Aorta (tissue), 1 donor: ENCODE results near the genes HOXD10 and MTX2.

DNA sequence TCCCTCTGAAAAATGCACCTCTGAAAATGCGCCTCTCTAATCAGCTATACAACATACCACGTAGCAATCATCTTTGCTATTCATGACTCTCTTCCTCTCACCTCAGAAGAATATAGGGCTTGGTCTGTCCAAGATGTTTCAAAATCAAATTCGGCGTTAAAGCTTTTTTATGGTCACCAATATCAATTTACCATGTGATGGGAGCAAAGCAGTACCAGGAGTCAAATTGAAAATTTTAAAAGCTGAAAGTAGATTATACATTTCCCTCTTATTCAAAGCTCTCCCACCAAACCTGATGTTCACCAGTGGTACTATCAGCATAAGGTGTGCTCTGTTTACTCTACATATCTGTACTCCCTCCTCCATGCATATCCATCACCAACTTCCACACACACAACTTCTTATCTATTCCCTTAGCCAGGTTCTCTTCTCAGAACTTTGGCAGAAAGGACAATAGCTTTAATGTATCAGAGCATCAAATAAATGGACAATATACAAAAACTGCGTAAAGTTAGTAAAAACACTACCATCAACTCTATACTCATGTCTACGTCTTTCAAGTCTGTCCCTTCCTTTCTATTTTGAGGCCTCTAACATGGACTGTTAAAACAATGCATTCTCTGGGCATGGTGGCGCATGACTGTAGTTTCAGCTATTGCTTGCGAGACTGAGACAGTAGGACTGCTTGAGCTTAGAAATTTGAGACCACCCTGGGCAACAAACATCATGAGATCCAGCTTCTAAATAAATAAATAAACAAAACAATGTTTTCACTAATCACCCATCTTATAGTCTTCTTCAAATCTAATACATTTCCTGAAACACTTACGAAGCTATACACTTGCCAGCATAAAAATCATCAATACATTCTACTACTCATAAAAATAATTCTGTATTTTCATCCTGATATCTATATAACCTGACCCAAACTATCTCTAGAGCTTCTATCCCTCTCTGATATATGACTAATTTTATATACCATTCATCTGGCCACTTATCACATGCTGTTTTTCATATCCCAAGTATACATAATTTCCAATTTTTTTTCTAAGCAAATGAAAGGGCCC lies 39.6 kb downstream of the OLA1 start:
- PRO-cap: no peak

- PRO-cap: no peak
These were observed 25.4 kb downstream of the OLA1 start for GRCh38 chr2:174222799-174223396.

- PRO-cap: no peak
These were observed 39.2 kb downstream of the WIPF1 start for GRCh38 chr2:174558405-174558731.

DNA sequence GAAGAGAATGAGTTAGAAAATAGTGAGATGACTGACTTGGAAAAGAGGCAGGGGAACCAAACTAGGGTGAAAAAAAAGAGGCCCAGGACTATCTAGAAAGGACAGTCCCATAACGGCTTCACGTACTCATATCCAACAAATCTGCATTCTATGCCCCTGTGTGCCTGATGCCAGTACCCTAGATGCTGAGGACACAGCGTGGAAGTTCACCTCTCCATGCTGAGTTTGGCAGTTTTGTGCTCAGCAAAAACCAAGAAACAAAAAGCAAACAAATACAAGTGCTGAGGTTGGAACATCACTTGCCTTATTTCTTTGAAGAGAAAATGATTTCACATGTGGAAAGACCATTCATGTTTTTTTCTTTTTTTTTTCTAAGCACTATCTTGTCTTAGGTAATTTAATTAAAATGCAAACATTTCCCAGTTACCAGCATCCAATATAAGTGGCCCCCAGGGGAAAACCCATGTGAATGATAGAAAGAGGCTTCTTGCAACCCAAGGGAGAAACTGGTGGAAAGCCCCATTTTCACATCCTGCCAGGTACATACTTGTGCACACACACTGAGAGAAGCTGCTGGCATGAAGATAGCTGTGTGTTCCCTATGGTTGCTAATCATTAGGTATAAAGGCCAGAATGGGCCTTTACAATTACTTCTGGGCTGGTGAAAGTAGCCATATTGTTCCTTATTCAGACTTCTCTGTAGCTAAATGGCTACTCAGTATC lies 10.7 kb upstream of the WIPF1 start:
- PRO-cap: no peak

DNA sequence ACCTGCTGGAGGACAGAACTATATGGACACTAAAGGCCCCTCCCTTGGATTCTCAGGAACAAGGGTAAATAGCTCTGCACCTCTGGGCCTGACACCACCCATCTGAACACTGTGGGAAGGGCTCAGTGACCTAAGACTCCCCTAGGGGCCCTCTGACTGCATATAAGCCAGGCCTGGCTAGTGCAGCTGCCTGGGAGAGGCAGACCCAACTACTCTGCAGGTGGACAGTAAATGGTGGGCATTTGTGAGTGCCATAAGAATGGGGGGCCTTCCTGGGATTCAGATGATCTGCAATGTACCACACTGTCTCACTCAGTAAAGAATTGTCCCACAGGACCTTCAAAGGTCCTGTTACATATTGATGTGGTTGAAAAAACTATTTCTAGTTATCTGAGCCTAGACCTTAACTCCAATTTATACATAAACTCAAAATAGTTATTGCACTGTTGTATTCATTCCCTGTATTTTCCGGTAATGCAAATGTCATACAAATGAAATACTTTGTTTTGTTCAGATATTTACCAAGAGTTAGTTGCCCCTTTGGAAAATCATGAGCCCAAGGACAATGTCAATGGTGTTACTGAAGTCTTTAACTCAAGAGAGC lies 11.4 kb upstream of the WIPF1 start:
- PRO-cap: no peak

- PRO-cap: no peak
These were observed 16.7 kb upstream of the WIPF1 start for GRCh38 chr2:174614051-174614922.

DNA sequence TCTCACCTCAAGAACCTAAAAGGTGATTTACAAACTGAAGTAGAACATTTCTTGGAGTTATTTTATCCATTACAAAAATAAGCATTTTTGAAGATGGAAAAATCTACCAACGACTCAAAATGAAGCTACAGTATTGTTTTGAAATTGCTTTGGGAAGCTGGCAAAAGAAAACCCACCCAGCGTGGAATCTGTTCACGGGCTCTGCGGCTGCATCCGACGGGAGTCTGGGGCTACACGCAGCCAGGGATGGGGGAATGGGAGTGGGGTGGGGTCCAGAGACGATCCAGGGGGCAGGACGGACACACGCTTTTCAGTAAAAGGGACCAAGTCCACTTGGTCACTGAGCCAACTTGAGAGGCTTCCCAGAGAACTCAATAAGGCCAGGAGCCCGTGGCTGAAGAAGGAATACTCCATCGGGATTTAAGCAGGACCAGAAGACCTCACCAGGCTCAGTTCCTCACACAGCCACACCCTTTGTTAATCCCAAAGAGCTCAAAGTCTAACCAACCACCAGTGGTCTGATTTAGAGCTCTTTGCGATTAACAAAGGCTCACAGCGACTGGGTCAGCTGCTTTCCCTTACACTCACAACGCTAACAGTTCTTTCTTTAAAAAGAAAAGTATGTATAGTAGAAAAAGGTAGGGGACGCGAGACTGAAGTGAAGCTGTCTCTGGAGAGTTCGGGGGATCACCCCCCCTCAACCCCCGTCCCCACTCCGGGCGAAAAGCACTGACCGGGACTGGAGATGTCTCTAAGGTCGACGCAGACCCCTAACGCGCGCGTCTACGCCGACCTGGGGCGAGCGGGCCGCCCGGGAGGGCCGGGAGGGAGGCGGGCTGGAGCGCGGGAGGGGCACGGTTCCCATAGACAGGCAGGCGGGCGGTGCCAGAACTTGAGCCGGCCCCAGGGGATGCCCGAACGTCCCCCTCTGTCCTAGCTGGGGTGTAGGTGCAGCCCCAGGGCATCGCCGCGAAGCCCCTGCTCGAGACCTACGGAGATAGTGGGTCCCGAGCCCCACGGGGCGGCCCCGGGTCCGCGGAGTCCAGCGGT lies 82.5 kb downstream of the CHRNA1 start:
- PRO-cap: bidirectional peak, plus-strand start at position 888 of the sequence, minus-strand start at position 781 of the sequence

DNA sequence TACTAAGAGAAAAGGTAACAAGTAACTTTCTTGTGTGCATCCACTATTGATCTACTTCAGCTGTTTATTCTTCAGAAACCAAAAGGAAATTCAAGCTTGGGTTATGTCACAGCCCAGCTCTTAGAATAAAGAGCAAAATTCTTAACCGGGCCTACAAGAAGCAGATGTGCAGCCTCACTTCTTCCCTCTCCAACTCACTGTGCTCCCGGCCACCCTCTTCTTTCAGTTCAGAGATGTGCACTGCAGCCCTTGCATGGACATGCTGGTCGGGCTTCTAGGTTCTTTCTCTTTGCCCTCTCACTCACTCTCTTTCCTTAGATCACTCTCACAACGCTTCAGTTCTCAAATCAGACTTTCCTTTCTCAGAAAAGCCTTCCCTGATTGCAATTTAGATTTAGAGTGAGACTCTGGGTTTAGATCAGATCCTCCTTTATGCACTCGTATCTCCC lies 104.1 kb downstream of the CHN1 start:
- PRO-cap: no peak

GRCh38 chr2:175704726-175705071 lies 297.4 kb downstream of the LNPK start:
- PRO-cap: no peak

GRCh38 chr2:175857420-175857717 lies 144.7 kb downstream of the LNPK start:
- PRO-cap: no peak

GRCh38 chr2:176083240-176083692 lies 496 bp downstream of the EVX2 start:
- PRO-cap: no peak

DNA sequence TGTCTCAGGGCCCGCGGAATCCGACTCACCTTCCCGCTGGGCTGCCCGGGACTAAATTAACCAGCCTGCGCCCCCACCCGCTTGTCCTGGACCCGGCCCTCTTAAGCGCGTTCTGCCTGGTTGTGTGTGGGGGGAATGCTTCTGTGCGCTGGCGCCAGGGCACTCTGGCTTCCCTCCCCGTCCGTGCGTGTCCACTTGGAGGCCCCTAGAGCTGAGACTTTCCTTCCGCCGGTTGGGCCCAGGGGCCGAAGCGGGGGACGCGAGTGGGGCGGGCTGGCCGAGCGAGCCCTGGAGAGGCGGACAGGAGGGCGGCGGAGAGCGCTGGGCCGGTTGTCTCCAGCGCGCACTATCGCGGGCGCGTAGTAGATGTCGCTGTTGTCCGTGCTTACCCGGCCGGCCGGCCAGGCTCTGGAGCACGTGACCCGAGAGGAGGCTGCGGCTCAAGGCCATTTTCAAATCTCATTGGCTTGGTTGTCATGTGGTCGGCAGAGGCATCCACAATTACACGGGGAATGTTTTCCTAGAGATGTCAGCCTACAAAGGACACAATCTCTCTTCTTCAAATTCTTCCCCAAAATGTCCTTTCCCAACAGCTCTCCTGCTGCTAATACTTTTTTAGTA lies at the start of gene HOXD10:
TSS of gene HOXD10 (plus strand) at position 521 of the 621 bp plus-strand sequence.
- PRO-cap: no peak

DNA sequence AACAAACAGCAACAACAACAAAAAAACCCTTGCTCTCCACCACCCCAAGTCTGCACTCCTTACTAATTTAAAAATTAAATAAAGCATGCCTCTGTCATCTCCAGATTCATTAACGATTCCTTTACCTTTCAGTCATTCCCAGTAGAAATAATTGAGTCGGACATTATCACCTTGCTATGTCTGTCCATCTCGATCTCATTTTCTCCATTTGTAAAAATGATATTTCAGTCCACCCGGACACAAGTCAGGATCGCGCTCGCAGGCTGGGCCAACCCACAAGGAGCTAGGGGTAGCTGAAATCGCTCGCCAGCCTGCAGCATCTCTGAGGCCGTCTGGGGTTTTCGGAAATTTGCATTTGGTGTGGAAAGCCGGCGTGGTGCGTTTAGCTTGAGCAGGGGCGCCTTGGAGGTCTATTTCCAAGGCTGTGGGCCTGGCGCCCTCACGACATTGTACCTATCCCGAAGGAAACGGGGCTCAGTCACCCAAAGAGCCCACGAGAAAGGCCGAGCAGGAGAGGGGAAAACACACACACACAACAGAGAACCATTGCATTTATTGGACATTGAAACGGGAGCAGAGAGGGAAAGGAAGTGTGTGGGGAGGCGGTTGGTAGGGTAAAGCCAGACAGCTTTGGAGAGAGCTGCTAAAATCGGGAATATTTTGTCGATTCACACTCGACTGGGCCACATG lies 1.4 kb upstream of the HOXD8 start:
- PRO-cap: no peak

DNA sequence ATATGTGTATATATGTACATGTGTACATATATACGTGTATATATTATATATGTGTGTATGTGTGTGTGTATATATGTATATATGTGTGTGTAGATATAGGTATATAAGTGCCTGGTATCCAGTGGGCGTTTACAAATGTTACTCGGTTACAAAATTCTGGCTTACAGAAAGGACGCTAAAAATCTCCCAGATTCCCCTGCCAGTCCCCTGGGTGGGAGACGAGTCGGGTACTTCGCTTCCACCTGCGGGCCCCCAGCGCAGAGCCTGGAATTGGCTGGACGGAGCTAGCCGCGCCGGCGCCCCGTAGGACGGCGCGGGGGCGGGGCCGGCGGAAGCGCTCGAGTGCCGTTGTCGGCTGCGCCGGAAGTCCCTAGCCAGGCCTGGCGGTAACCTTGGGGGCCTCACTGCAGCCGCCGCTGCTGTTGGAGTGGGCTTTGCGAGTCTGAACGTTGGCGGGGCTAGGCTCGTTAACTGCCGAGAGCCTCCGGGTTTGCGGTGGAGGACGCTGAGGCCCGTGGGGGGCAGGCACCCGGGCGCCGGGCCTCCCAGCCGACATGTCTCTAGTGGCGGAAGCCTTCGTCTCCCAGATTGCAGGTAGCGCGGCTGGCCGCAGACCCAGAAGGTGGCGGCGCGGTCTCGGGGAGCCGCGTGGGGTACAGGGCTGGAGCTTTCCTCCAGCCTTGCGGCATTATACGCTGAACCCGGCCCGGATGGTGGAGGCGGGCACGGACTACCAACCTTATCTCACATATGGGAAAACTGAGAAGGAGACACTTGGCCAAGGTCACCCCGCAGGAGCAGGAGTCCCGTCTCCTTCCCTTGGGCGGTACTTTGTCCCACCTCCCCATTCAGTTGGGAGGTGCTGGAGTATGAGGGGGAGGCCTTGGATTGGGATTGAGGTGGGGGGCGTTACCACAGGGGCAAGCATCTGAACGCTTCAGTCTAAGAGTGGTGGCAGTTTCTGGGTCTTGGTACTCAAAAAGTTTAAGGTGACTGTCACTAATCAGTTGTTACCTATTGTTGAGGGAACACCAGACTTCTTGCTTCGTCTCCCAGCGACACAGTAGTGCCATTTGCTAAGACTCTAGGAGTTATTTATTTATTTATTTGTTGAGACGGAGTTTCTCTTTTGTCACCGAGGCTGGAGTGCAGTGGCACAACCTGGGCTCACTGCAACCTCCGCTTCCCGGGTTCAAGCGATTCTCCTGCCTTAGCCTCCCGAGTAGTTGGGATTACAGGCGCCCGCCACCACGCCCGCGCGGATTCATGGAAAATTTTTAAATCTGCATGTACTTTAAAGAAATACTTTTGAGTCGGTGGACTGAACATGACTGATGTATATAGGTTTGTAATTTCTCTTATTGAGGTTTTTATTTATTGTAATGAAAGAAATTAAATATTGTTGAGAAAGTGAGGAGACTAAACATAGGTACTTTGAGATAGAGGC lies at the start of gene MTX2:
TSS of gene MTX2 (plus strand) at position 367 of the 1,447 bp plus-strand sequence.
- PRO-cap: unidirectional peak, plus-strand start at position 392 of the sequence; unidirectional peak, plus-strand start at position 586 of the sequence

DNA sequence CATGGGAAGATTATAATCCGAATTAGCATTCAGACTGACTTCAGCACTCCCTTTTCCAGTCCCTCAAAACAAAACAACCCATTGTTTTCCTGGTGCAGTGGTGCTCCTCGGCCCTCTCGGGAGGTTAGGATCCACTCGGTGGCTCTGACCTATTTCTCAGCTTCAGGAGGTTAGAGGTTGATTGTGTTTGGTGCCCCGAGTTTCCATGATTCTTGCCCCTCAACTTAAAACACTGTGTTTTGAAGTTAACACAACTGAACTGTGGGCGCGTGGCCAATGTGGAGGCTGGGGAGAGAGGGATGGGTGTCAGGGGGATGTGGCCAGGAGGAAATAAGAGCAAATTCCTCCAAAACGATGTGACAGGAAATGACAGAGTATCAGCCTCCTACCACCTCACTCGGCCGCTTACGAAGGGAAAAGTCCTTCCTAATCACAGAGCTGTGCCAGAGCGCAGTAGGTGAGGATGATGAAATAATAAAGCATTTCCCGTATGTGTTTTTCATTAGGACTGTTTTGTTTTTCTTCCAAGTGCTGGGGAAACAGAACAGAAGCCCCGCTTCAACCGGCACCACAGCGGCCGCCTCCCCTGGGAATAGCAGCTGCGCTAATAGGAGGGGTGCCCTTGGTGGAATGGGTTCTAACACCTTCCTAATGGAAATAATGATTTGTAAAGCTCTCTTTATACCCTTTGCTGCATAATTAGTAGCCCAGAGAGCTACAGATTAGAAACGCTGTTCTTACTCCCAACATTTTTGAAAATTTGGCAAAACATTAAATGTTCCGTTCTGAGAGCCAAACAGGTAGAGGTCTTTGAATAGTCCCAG lies 440.3 kb downstream of the MTX2 start:
- PRO-cap: no peak

GRCh38 chr2:176743866-176744484 lies 468.6 kb upstream of the HNRNPA3 start:
- PRO-cap: no peak

DNA sequence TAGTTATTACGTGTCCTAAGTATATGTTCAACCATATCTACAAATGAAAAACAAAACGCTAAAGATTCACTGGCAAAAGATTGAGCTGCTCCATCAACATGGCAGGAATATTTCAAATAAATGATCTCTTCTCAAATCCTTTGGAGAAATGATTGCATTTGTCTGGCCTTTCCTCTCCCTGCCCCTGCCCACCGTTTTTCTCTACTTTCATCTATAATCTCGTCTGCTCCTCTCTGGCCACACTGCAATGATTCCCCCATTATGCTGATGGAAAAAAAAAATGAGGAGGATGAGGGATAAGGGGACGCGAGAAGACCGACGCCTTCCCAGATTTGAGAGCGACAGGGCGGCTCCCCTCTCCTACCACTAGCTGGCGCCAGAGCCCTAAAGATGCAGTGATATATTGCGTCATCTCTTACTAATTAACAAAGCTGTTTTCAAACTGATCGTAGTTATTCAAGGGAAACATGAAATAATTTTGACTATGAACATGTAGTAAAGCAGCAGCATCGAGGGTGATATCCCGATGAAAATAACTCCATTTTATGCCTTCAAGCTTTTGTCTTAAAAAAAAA lies 48.1 kb upstream of the HNRNPA3 start:
- PRO-cap: unidirectional peak, minus-strand start at position 334 of the sequence

GRCh38 chr2:177219665-177220031 lies 7.1 kb downstream of the HNRNPA3 start:
- PRO-cap: no peak

DNA sequence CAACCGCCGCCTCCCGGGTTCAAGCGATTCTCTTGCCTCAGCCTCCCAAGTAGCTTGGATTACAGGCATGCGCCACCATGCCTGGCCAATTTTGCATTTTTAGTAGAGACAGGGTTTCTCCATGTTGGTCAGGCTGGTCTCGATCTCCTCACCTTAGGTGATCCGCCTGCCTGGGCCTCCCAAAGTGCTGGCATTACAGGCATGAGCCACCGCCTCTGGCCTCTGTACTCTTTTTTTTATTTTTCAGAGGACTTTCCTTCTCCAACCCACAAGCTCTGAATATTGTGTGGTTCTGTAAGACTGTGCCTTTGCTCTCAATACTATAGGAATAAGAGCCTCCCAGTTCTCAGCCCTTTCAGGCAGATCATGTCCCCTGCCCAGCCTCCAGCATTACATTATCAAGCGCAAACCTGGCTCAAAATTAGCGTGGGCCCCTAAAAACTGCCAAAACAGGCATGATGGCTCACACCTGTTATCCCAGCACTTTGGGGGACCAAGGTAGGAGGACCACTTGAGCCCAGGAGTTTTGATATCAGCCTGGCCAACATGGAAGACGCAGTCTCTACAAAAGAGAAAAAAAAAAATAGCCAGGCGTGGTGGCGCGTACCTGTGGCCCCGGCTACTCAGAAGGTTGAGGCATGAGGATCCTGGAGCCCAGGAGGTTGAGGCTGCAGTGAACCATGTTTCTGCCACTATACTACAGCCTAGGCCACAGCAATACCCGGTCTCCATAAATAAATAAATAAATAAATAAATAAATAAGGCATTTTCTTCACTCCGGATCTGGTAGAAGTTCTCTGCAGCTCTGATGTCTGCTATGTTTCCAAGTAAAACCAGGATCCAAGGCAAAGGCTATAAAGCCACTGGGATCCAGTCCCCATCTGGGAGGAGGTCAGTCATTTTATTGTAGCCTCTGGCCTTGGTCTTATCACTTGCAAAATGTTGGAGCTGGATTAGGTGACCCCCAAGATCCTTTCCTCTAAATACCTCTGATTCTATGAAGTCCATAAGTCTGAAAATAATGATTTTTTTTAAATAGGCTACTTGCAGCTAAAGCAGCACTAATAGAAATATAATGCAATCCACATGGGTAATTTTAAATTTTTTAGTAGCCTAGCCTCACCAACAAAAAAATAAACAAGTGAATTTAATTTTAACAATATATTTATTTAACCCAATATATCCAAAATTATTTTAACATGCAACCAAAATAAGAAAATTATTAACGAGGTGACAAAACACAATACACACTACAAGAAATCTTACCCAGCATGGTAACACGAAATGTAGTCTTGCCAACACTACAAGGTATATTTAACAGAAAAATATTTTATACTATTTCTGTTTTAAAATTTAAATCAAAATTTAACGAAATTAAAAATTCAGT lies 15.5 kb downstream of the NFE2L2 start:
- PRO-cap: no peak

DNA sequence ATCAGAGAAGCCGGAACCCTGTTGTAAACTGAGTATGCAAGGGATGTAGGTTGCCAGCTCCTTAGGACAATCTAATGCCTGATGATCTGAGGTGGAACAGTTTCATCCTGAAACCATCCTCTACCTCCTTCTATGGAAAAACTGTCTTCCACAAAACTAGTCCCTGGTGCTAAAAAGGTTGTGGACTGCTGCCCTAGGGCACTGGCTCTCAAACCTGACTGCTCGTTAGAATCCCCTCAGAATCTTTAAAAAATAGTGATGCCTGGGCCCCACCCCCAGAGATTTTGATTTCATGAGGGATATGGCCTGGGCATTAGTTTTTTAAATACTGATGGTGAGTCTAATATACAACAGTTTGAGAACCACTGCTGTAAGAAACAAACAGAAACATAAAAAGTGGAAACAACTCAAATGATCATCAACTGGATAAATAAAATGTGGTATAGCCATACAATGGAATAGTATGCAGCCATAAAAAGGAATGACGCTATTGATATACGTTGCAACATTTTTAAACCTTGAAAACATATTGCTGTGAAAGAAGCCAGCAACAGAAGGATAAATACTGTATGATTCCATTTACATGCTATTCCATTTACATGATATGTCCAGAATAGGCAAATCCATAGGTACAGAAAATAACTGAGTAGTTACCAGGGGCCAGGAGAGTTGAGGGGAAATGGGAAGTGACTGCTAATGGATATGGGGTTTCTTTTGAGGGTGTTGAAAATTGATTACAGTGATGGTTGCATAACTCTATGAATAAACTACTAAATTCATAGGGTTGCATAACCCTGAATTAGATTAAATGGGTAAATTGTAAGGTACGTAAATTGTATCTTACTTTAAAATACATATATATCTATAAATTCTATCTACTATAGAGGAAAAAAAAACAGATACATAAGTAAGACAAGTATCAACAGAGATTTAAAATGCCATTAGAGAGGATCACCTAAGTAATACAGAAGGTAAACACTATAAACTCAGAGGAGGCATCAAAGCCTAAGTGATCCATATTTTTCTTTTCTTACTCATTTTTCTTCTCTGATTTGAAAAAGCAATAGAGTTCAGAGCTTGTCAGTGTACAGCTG lies 6.4 kb downstream of the NFE2L2 start:
- PRO-cap: no peak